Kidney (tissue), 2 donors: ENCODE measurements around a stretch of chr1.

DNA sequence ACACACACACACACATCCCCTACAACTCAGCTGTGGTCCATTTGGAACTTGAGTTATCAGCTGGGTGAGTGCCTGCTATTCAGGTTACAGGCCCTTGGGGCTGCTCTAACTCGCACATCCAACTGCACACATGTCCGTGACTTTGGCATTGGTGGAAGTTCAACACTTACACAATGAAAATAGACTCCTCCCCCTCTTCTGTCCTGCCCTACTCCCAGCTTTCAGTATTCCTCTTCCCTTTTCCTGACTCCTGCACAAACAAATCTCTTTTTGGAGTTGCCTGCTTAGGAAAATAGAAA is 141.0 kb downstream of the TGFBR3 start:
- PRO-cap, result no peak
- RRBS, result no CpG with 5 or more reads among the region's 2 CpGs

DNA sequence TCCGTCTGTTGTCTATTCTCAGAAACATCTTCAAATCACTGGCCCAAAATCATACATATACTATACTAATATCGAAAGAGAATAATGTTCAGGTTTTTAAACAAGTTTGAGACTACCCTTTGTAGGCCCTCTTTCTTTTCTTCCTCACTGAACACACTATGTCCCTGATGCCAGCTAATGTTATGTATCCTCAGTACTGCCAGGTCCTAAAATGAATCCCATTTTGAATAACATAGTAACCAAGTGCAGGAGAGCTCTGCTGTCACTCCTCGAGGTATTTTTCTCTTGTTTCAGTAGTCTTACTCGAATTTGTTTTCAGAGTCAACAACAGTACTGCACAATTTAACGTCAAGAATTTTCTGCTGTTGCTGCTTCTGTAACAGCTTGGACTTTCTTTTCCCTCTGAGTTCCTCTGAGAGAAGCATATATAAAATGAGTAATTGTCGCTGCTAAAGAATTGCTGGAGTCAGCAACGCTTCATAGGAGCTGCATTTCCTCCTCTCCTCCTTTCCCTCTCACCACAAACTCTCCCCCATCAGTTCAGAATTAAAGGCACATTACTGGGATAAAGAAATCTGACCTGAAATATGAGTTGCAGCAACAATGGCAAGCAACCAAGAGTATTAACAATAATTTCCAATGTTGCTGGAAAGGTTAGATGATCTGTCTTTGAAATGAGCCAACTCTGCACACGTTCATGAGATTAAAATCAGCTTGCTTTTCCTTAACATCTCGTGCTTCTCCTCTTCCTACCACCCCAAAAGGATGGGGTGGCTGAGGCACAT is 90.5 kb downstream of the TGFBR3 start:
- PRO-cap, result no peak
- RRBS, result no CpG with 5 or more reads among the region's 9 CpGs

DNA sequence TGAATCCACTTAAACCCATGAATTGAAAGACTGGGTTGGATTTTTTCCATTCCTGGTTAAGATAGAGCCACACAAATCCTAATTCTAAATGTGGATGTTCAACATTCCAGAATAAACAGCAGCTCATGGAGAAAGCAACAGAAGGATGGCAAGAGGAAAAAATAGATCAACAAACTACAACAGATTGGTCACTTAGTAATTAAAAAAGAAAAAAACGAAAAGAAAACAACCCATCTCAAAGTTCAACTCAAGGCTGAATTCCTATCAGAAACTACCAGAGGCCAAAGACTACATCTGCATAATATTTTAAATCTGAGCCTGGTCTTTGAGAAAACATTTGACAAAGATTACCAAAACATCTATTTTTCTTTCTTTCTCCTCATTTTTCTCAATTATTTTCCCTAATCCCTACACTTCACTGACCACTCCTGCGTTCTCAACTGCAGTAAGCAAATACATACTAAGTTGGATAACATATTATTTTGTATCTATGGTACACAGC is 69.9 kb downstream of the TGFBR3 start:
- PRO-cap, result no peak
- RRBS, result no CpG with 5 or more reads among the region's 2 CpGs

GRCh38 chr1:91844590-91845622 is 41.0 kb downstream of the TGFBR3 start:
- PRO-cap, result no peak
- RRBS, result no CpG with 5 or more reads among the region's 6 CpGs

DNA sequence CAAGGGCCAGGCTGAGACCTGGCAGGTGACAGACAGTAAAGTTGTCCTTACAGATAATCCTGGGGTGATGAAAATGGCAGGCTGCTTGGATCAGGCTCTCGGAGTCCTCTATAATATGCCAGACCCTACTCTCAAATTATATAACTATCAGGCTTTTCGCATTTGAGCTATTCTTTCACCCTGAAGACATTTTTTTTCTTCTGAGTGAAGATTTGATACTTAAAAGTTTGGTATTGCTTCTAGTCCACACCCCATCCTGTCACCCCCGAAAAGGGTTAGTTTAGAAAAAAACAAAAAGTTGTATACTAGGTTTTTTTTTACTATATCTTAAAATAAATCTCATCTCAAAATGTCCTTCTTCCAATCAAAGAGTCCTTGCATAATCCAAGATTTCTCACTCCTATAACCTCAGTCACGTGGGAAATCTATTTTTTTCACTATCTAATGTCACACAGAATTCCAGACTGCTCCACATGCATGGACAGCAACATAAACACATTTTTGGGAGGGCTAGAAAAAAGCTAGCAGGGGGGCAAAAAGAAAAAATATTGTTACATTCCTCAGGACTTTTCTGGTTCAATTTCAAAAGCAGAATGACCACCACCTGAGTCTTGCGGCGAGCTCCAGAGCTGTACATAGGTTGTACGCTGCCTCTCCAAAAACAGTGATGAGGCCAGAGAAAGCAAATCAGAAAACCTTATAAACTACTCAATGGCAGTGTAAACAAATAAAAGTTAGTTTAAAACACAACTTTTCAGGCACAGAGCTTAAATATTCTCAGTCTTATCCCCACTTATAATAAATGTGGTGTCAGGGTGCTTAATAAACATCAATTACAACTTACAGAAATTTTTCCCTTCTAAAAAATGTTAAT is 39.3 kb downstream of the TGFBR3 start:
- PRO-cap, result no peak
- RRBS, result no CpG with 5 or more reads among the region's 7 CpGs

GRCh38 chr1:91849131-91849722 is 36.7 kb downstream of the TGFBR3 start:
- PRO-cap, result no peak
- RRBS, result no CpG with 5 or more reads among the region's 5 CpGs

DNA sequence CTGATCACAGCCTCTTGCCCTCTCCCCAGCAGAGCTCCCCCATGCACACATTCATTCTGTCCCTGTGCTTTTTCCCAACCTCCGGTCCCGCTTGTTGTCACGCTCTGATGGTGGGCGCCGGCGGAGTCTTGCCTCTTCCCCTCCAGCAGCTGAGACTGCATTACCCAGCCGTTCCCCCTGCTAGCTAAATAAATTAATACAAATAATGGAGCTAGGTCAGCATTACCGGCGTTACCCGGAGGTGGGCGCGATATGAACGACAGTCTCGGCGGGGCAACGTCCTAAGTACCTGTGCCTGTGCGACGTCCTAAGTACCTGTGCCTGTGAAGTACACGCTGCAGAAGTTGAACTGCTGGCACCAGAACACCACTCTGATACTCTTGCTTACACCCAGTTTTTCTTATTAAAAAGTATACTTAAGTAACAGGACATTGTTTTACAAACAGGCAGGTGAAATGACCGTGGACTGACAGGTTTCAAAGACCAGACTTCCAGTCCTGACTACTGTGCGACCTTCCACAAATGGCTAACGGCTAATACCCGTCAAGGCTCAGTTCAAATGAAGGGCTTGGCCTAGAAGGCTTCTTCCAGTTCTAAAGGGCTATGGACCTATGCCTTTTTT is 781 bp upstream of the TGFBR3 start:
- PRO-cap, result no peak
- RRBS, result 10% methylated on average over 3 of the region's 23 CpGs

DNA sequence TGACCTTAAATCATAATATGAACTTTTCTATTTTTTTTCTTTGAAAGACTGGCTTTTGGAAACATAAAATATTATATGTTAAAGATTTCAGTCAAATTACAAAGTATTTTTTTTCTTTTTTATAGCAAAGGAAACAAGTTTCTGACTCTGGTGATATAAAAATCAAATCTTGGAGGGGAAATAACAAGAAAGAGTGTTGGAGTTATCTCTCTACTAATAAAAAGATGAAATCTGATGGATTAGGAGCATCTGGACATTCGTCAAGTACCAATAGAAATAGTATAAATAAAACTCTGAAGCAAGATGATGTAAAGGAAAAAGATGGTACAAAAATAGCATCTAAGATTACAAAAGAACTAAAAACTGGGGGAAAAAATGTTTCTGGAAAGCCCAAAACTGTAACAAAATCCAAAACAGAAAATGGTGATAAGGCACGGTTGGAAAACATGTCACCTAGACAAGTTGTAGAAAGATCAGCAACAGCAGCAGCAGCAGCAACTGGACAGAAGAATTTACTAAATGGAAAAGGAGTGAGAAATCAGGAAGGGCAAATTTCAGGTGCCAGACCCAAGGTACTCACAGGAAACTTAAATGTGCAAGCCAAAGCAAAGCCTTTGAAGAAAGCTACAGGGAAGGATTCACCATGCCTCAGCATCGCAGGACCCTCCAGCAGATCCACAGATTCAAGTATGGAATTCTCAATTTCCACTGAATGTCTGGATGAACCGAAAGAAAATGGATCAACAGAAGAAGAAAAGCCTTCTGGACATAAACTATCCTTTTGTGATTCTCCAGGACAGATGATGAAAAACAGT is 40.8 kb upstream of the C1orf146 start:
- PRO-cap, result no peak
- RRBS, result no CpG with 5 or more reads among the region's 4 CpGs

- PRO-cap, result no peak
- RRBS, result no CpG with 5 or more reads among the region's 3 CpGs
These were observed 18.9 kb downstream of the RPAP2 start for GRCh38 chr1:92317644-92318232.

DNA sequence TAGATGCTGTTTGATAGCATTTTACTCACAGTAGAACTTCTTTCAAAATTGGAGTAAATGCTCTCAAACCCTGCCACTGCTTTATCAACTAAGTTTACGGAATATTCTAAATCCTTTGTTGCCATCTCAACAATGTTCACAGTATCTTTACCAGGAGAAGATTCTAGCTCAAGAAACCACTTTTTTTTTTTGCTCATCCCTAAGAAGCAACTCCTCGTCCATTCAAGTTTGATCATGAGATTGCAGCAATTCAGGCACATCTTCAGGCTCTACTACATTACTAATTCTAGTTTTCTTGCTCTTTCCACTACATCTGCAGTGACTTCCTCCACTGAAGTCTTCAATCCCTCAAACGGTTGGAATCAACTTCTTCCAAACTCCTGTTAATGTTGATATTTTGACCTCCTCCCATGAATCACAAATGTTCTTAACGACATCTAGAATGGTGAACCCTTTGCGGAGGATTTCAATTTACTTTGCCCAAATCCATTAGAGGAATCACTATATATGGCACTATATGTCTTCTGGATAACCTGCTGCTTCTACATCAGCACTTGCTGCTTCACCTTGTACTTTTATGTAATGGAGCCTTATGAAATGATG is 55.5 kb upstream of the GFI1 start:
- PRO-cap, result no peak
- RRBS, result no CpG with 5 or more reads among the region's 5 CpGs

GRCh38 chr1:92583682-92584406 is 97.1 kb upstream of the GFI1 start:
- PRO-cap, result no peak
- RRBS, result no CpG with 5 or more reads among the region's 6 CpGs

GRCh38 chr1:92588385-92589166 is 101.9 kb upstream of the GFI1 start:
- PRO-cap, result no peak
- RRBS, result no CpG with 5 or more reads among the region's 4 CpGs

- PRO-cap, result no peak
These were observed 139.0 kb upstream of the GFI1 start for GRCh38 chr1:92625754-92626080.

DNA sequence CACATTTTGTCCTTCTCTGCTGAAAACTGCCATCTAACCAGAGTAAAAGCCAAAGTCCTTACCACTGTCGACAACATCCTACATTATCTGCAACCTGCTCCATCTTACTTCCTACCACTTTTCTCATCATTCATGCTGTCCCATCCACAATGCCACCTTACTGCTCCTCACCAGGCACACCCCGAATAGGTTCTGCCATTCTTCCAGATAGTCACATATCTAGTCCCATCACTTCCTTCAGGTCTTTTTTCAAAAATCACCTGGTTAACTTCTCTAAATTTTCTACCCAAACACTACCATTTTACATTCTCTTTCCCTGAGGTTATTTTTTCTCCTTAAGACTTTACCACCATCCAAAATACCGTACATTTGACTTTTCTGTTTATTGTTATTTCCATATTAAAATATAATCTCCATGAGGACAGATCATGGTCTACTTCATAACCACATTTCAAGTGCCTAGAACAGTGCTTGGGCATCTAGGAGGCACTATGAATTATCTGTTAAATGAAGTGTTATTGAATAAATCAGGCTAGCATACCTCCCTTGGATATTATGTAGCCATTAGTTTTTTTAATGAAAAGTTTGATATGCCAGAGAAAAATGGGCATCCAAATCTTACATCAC is 112.6 kb downstream of the EVI5 start:
- PRO-cap, result no peak
- RRBS, result no CpG with 5 or more reads among the region's 3 CpGs

DNA sequence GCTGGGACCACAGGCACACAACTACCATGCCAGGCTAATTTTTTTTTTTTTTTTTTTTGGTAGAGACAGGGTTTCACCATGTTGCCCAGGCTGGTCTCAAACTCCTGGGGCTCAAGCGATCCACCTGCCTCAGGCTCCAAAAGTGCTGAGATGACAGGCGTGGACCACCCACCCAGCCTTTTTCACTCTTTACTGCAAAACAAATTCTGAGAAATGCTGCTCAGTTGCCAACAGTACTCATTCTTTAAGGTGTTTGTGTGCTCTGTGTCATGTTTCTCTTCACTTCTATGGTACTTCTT is 39.9 kb downstream of the EVI5 start:
- PRO-cap, result no peak
- RRBS, result no CpG with 5 or more reads among the region's 2 CpGs

GRCh38 chr1:92956977-92957585 is 4.2 kb downstream of the DIPK1A start:
- PRO-cap, result no peak
- RRBS, result no CpG with 5 or more reads among the region's 3 CpGs

DNA sequence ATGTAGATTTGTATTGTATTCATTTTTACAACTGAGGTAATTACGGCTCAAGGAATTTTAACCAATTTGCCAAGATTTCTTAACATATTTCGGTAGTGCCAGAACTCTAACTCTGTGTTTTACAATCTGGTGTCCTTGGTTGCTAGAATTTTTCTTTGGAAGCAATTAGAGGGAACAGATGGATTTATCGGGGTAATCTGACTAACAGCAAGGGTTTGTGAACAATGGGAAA is 1.1 kb downstream of the MTF2 start:
- PRO-cap, result no peak
- RRBS, result no CpG with 5 or more reads among the region's 3 CpGs

- PRO-cap, result no peak
- RRBS, result no CpG with 5 or more reads among the region's 6 CpGs
These were observed 1.0 kb downstream of the DR1 start for GRCh38 chr1:93346808-93347022.

- PRO-cap, result no peak
- RRBS, result no CpG with 5 or more reads among the region's 5 CpGs
These were observed 25.4 kb downstream of the BCAR3 start for GRCh38 chr1:93656082-93656858.

DNA sequence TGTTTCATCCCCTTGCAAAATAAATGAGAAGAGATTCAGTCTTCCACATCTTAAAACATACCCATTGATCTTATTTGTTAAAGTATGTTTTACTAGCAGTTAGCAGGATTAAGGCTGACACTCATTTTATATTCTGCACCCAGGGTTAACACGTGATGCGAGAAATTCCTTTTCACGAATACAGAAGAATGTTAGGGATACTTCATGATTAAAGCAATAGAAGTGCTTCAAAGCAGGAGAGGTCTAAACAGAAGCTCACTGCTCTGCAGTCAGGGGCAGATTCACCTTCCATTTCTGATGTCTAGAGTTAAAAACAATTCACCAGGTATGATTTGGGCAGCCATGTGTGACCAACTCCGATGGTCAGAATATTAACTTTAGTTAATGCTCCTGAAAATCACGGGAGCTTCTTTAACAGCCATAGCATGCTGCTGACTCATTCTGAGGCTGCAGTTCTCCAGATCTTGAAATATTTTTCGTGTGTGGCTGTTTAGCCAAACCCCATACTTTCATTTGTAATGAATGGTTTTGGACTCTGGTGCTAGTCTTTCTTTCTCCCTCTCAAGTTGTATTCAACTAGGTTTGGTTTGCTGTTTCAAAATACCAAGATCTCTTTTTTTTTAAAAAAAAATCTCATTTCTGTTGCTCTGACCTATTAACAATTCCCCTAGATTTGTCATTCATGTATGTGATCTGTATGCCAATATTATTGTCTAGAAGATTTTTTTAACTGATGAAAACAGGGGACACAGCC is 19.6 kb downstream of the BCAR3 start:
- PRO-cap, result no peak
- RRBS, result no CpG with 5 or more reads among the region's 6 CpGs